ENCODE measurements around a stretch of chr15.

DNA sequence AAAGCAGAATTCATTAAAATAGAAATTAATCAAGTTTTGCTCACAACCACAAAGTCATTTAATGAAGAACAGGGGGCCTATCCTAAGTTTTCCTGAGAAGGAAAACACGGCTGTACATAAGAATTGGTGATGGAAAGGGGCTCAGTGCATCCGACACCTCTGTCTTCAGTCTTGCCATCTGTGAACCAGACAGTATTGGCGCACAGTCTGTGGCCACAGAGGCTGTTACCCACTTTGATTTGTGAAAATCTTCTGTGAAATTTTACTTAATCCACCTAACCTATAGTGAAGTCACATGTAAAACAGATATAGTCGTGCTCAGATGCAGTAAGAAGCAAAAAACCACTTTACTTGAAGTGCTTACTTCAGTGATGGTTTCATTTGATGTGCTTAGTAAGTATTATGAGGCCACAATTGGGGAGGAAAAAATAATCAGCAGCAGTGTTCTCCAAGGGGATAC lies 281.1 kb upstream of the RORA start:
- PRO-cap = no peak

- PRO-cap = no peak
Measured at GRCh38 chr15:61857168-61857893, 202.9 kb downstream of the VPS13C start.

DNA sequence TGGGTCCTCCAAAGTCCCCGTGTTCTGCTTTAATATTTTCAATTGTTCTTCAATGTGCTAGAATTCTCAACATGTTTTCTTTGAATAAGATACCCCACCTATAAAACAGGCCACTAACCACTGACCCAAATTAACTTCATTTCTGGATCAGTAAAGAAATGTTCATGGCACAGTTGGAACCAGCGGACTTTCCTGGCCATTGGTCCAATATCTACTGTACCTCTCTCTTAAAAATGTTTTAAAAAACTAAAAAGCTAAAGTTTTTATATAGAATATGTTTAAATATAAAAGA lies 131.2 kb downstream of the VPS13C start:
- PRO-cap = no peak

DNA sequence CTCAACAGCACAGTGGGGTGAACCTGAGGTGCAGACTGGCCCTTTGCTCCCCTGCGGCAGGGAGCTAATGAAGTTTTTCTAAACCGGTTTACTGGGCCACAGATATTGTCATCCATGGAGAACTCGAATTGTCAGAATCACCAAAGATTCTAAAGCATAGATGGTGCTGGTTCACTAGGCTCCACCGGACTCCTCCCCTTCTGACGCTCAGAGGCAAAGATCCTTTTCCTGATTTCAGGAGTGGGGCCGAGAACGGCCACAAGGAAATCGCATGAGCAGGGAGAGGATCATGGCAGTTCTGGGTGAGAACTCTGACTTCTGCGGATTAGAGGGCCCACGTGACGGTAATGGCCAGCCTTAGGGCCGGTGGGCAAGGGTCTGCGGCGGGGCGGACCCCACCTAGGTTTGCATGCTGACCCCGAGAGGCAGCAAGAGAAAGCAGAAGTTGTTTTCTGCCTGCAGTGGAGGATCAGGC lies 39.8 kb upstream of the TLN2 start:
- PRO-cap = no peak

GRCh38 chr15:62439671-62440095 lies 49.3 kb downstream of the TLN2 start:
- PRO-cap = no peak

- PRO-cap = no peak
Measured at GRCh38 chr15:62455651-62456049, 65.3 kb downstream of the TLN2 start.

DNA sequence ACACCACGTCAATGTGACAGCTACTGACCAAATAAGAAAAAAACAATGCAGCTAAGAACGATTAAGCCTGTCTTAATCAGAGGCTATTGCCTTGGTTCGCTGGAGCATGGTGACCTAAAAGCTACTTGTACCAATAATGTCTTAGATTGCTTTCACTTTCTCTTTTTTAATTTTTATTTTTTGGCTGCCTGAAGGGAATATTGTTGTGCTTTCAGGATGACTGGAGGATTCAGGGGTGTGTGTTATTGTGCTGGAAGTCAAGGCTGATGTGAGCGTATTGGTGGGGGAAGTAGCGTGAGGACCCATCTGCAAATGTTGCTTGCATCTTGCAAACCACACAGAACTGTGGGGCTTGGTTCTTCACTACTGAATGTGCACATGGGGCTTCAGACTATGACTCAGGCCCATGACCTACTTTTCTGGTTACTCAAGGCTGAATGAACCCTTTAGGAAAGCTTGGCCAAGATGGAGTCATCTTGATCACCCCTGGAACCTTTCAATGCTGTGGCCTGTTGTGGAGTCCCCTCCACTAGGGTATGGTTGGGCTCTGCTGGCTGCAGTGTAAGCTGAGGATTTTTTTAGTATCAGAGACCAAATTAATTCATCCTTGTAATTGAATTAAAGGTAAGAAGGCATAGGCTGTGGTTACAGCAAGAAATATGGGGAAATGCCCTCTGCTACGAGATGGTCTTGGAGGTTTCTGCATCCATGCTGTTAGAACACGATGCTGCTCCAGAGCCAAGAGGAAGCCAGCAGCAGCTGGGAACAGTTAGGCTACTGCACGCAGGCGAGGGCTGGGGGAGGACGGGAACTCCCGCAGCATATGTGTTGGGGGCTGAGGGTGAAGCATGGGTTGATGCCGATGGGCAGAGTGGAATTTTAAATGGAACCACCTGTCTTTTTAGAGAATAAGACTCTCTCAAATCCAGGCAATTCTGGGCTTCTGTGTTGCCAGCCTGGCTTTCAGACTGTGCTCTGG lies 234.8 kb downstream of the TLN2 start:
- PRO-cap = no peak

DNA sequence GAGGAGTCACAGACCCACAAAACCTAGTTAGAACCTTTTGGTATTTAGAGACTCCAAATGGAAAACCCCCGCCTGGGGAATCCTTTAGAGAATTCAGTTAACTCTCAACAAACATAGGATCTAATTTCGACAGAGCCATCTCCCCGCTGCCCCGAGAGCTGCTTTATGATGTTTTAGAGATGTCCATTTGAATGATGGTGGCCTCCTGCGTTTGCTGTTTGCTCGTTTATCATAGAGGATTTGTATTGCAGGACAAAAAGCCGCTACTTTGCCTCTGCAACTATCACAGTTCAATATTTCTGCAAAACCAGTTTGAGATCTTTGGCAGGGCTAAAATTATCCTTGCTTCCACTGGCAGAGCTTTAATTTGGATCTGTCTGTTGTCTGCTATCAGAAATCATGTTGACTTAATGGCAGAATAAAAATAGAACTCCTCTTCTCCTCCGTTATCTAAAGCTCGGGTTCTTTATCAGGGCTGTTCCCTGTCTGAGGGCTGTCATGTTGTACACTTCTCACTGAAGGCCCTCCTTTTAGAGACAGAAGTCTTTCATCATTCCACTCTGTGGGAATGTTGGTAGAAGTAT lies 226.4 kb upstream of the TPM1 start:
- PRO-cap = no peak

DNA sequence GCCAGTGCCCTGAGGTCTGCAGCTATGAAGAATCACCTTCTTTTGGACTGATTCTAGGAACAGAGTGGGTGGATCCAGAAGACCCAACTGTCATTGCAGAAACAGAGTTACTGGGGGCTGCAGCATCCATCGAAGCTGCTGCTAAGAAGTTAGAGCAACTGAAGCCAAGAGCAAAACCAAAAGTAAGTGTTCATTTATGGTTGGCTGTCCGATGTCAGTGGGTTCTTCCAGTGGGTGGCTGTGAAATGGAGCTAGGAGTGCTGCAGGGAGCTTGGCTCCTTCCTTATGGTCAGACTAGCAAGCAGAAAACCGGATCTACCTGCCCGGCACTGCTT lies 222.2 kb upstream of the TPM1 start:
- PRO-cap = no peak

GRCh38 chr15:62821471-62822444 lies 220.8 kb upstream of the TPM1 start:
- PRO-cap = no peak

DNA sequence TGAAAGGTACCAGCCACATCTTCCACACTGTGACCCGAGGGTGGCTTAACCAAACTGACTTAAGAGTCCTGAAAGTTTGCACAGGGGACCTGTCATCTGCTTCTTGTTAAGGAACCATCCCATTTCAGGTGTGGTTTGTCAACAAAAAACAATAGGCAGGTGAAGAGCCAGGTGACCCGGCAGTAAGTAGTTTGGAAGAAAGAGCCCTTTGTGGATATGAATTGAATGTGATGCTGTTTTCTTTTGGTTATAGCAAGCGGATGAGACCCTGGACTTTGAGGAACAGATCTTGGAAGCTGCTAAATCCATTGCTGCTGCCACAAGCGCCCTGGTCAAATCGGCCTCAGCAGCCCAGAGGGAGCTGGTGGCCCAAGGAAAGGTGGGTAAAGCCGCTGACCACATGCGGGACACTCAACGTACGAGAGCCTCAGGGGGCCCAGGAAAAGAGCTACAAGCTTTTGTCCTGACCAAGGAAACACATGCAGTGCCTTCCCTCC lies 209.2 kb upstream of the TPM1 start:
- PRO-cap = no peak

DNA sequence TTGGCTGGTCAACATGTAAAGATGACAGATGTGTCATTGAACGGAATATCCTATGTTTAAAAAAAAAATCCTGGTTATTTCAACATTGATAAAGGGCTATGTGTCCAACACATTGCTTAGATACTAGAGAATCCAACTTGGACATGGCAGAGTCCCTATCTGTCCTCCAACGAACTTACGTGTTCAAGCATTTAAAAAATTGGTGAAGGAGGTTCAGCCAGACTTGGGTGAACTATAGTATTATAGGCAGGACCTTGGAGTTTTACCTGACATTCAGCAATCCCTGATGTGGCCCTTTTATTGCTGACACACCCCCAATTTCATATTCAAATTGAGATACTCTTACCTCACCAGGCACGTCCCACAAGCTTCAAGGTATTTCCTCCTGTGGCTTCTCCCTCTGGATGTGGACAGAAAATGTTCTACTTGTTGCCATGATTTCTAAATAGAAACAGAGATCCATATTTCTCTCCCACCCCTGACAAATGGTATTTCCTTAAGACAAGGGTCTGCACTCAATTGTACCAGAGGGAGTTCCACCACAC lies 207.7 kb upstream of the TPM1 start:
- PRO-cap = no peak

- PRO-cap = no peak
Measured at GRCh38 chr15:62901120-62901817, 141.3 kb upstream of the TPM1 start.

GRCh38 chr15:63041707-63042320 lies 733 bp upstream of the TPM1 start:
- PRO-cap = bidirectional peak, plus-strand start at chr15:63042021, minus-strand start at chr15:63041951; bidirectional peak, plus-strand start at chr15:63042140, minus-strand start at chr15:63042143

DNA sequence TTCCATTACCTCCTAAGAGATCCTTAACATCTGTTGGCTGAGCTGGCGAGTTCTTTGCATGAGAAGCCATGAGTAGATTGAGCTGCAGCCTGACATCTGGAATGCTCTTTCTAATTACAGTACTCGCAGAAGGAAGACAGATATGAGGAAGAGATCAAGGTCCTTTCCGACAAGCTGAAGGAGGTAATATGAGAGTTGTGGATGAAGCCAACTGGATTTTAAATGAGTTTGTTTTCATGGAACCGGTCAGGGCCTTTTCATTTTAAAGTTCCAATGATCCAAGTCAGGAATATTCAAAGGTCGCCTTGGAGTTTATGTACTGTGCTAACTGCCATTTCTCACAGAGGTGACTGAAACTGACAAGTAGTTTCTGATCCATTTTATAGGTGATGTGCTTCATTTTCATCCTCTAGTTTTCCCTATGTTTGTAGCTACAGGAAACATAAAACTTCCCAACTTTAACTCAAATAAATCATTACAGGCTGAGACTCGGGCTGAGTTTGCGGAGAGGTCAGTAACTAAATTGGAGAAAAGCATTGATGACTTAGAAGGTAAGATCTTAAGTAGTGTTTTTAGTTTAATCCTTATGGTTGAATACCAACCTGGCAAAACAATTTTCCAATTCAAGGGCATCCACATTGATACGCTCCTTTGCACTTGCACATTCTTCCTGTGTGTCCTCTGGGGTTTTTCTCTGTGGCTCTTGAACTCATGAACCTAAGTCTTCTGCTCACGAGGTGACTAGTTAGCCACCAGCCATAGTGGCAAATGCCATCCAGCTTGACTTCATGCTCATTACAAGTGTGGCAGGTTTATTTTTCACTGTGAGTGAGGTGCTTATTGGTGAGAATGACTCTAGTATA lies 19.8 kb downstream of the TPM1 start:
- PRO-cap = no peak

GRCh38 chr15:63135447-63136377 lies 14.1 kb downstream of the LACTB start:
- PRO-cap = no peak

GRCh38 chr15:63308021-63308813 lies 30.8 kb downstream of the APH1B start:
- PRO-cap = no peak

- PRO-cap = no peak
Measured at GRCh38 chr15:63325501-63326365, 48.3 kb downstream of the APH1B start.

DNA sequence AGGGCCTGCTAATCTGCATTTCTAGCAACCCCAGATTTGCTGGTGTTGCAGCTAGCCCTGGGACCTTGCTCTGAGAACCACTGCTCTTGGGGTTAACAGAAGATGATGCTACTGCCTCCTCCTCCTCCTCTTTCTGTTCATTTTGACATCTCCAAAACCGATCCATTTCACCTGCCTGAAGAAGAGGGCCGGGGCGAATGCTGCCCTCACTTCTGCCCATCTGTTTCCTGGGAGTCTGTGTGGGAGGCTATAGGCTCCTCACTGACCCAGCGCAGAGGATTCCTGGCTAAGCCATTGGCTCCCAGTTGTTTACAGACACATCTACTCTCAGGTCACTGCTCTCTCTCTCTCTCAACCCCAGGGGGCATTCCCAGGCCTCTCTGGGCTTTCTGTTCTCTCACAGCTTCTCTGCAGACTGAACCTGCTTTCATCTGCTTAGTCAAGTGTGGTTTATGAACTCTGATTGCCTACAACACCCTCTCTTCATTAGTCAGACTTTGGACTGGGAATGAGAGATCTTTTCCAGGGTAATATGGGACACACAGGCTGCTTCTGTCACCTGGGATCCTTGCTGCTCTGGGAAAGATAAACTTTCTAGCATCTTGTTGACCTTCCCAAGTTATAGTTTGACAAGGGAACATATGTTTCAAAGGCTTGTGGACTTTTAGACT lies 30.4 kb upstream of the USP3 start:
- PRO-cap = no peak

GRCh38 chr15:63486403-63486873 lies 18.0 kb upstream of the USP3 start:
- PRO-cap = no peak